Urinary bladder (tissue), 3 donors: ENCODE data around the genes RNF6, CDK8 and GPR12.

DNA sequence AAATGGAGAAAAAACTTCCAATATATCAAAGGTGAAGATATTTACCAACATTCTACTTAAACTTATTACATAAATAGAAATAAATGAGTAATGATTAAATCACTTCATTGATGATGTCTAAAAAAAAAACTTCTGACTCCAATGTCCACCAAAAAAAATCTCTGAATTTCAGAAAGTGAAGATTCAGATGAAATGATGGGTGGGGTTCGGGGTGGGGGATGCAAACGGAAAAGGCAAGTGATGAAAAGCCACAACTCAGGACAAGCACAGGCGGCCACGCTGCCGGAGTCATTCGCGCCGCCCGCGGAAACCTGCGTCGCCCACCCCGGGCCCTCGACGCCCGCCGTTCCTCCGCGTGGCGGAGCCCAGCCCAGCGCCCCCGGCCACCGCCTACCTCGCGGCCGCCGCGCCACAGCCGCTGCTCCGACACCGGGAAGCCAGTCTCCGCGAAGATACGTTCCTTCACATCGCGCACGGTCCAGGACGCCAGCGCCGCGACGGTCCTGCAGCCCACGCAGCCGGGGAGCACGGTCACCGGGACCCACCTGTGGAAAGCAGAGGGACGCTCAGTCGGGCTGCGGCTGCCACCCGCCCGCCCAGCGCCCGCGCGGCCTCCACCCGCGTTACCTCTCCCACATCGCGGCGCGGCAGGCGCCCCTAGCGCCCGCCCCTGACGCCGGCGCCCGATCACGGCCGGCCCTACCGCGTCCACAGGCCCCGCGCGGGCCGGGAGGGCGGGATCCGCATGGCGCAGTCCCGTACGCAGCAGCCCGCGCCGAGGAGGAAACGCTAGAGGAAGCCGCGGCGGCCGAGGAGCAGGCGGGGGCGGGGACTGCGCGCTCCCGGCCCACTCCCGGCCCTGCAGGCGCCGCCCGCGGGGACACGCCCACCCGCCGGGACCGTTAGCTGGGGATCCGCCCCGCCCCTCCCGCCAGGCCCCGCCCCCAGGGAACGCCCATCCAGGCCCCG is 58.5 kb downstream of the SACS start:
- PRO-cap: unidirectional peak, minus-strand start at position 681 of the sequence; bidirectional peak, plus-strand start outside the sequence, minus-strand start at position 772 of the sequence
- RAMPAGE, long total RNA: no peak

- PRO-cap: no peak
- RAMPAGE, long total RNA: no peak
Measured at GRCh38 chr13:23411048-23412095, 22.1 kb downstream of the SACS start.

DNA sequence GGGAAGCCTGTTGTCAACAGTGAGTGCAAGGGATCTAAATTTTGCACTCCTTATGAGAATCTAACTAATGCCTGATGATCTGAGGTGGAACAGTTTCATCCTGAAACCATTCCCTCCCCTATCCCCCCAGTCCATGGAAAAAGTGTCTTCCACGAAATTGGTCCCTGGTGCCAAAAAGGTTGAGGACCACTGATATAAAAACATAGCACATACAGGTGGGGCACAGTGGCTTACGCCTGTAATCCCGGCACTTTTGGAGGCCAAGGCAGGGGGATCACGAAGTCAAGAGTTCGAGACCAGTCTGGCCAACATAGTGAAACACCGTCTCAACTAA is 62.9 kb upstream of the TNFRSF19 start:
- PRO-cap: no peak
- RAMPAGE, long total RNA: no peak

DNA sequence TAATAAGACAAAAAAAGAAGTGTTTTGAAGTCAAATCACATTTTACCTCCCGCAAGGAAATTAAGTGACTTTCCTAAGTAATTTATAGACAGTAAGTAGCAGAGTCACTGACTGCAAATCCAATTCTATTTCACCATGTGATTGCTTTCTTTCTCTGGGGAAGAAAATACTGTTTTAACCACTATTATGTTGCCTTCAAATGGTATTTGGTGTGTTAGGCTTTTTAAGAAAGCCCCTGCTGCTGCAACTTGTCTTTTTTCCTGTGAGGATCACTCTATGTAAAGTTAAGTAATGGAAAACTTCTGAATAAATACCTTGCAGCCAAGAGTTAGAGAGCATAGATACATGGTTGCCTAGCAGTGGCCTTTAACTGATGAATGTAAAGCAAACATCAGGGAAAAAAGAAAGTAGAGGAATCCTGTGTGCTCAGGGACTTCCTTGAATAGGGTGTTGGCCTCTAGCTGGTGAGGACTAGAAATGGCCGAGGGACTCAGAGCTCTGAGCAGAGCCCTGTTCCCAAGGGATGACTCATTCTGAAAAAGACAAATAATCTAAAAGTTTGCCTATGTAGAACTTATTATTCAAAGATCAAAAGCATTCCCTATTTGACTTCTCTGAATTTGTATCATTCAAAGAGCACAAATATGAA is 135.8 kb downstream of the MIPEP start:
- PRO-cap: no peak
- RAMPAGE, long total RNA: no peak

DNA sequence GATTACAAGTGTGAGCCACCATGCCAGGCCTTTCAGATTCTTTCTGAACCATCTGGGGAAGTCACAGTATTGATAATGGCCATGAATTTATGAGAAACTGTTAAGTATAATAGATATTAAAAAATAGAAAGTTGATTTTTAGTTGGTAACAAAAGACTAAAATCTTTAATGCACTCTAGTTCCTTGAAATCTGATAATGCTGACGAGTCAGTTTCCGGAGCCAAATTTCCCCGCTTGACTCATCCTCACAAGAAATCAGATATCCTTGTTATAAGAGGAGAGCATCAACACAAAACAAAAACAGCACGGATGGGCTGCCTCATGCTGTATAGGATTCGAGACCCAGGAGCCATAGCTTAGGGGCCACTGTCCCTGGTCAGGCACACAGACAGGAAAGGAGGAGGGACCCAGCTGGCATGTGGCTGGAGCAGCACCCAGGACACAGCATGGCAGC is 110.4 kb upstream of the SPATA13 start:
- PRO-cap: no peak
- RAMPAGE, long total RNA: no peak

DNA sequence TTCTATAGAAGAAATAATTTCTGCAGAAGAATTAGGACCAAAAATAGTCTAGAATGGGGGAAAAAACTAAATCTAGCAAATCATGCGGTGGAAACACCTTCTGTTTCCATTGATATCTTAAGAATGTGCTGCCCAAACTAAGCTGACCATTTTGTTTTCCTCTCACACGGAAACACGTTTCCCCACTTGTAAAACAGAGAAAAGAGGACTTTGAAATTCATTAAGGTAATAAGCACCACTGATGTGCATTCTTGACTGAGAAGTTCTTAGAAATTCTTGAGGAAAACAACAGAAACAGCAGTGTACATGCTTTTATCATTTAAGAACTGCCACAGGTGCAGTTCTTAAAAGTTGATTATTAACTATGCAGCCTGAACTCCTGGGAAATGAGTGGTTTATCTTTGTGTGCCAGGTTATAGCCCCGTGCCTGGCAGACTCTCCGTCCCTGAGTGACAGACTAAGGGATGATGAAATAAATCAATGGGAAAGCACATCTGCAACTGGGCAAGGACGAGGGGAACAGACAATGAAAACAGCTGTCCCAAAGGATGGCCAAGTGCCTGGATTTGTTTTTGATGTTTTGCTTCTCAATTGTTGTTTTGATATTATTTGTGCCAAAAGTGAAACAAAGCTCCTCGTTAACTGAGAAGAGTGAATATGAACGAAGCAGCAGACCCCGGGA is 84.5 kb upstream of the SPATA13 start:
- PRO-cap: no peak
- RAMPAGE, long total RNA: no peak

GRCh38 chr13:24148528-24149181 is 11.9 kb upstream of the SPATA13 start:
- PRO-cap: bidirectional peak, plus-strand start at chr13:24149085, minus-strand start at chr13:24148793
- RAMPAGE, long total RNA: no peak

GRCh38 chr13:24181957-24182775 is 21.6 kb downstream of the SPATA13 start:
- PRO-cap: no peak
- RAMPAGE, long total RNA: no peak

DNA sequence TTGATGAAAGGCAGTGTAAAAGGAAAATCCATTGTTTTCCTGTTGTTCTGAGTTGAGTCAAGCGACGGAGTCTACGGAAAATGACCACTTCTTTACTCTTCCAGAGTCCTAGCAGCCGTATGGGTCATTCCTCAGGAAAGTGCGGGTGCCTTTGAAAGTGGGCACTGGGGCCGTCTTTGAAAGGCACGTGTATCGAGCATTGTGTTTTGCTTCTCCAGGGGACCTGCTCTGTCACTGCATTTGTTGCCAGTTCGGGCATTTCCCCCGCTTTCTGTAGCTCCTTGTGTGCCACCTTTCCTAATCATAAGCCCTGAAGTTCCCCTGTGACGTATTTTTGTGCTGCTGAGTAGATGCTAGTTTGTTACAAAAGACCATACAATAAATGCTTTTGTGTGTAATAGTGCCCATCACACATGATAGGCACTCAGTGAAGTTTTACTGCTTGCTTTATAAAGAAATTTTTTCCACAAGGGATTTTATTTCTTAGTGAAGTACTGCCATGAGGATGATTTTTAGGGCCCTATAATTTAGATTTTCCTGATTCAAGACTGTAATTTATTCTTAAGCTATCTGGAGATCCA is 24.4 kb downstream of the SPATA13 start:
- PRO-cap: no peak
- RAMPAGE, long total RNA: no peak

GRCh38 chr13:24272549-24273283 is 36.7 kb upstream of the C1QTNF9 start:
- PRO-cap: no peak
- RAMPAGE, long total RNA: no peak

- PRO-cap: no peak
- RAMPAGE, long total RNA: no peak
Measured at GRCh38 chr13:24302636-24303489, 6.5 kb upstream of the C1QTNF9 start.

GRCh38 chr13:24598363-24598730 is 81.9 kb upstream of the ATP12A start:
- PRO-cap: no peak
- RAMPAGE, long total RNA: no peak

DNA sequence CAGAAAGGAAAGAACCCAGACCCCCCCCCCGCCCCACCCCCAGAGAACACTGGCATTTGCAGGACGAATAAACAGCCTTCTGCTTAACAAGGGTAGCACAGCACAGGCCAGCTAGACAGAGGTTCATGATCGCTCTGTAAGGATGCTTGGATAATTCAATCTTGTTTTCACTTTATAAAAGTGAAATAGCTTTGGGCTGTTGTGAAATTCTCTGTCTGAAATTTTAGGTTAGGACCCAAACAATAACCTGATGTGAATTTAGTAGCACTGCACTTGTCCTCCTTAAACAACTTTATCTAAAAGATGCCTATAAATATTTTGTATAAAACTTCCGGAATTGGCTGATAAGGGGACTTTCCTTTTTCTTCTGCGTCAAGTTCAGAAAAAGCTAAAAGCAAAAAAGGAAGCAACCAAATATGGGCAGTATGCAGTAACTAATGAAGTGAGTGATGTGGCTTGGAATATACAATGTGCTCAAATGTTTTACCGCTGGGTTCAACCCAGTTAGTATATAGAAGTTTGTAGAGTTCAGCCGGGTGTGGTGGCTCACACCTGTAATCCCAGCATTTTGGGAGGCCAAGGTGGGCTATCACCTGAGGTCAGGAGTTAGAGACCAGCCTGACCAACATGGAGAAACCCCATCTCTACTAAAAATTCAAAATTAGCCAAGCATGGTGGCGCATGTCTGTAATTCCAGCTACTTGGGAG is 163.6 kb downstream of the SHISA2 start:
- PRO-cap: no peak
- RAMPAGE, long total RNA: no peak

- PRO-cap: no peak
- RAMPAGE, long total RNA: no peak
Measured at GRCh38 chr13:26025257-26025614, 26.6 kb downstream of the SHISA2 start.

- PRO-cap: no peak
- RAMPAGE, long total RNA: no peak
Measured at GRCh38 chr13:26214347-26214654, 7.8 kb downstream of the RNF6 start.

- PRO-cap: unidirectional peak, minus-strand start at chr13:26222265
- RAMPAGE, long total RNA: no peak
Measured at GRCh38 chr13:26222106-26222661, at the start of gene RNF6. TSS of gene RNF6 (minus strand) at chr13:26222314.

- PRO-cap: unidirectional peak, plus-strand start at chr13:26253980; bidirectional peak, plus-strand start at chr13:26254129, minus-strand start at chr13:26254128
- RAMPAGE, long total RNA: no peak
Measured at GRCh38 chr13:26253517-26254572, at the start of gene CDK8. TSS of gene CDK8 (plus strand) at chr13:26254129.

- PRO-cap: no peak
- RAMPAGE, long total RNA: no peak
Measured at GRCh38 chr13:26508860-26509523, 48.5 kb upstream of the WASF3 start.

- PRO-cap: no peak
- RAMPAGE, long total RNA: no peak
Measured at GRCh38 chr13:26760564-26761365, at the start of gene GPR12. TSS of gene GPR12 (minus strand) at chr13:26760786.

- PRO-cap: bidirectional peak, plus-strand start at chr13:26784980, minus-strand start at chr13:26784817
- RAMPAGE, long total RNA: no peak
Measured at GRCh38 chr13:26784711-26785283, 24.2 kb upstream of the GPR12 start.